Retinal pigment epithelial cell (primary cell): ENCODE data around the genes CLK3 and ULK3.

DNA sequence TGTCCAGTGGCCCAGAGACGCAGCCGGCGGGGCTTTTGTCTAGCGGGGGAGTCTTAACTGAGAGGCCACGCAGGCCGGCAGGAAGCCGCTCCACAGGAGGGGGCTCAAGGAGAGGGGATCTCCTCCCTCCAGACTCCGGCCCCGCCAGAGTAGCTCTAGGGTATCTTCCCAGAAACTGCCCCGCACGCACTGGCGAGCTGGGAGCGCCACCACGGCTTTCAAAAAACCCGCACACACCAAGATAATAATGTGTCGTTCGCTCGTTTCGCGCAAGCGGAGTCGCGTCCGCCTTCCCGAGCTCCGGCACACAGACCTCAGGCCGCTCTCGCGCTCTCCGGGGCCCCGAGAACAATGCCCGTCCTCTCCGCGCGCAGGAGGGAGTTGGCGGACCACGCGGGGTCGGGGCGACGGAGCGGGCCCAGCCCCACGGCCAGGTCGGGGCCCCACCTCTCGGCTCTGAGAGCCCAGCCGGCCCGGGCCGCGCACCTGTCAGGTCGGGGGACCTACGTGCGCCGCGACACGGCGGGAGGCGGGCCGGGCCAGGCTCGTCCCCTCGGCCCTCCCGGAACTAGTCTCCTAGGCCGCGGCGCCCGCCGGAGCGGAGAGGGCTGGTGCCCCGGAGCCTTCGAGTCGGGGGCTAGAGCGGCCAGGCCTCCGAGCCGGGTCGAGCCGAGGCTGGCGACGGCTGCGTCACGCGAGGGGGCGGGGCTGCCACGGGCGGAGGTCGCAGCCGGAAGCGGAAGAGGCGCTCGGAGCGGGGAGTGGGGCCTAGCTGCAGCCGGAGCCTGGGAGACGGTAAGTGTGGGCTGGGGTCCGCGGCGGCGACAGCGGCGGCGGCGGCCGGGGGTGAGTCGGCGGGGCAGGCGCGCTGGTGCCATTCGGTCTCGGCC, at the start of gene CLK3:
TSS of gene CLK3 (plus strand) at position 733 of the 890 bp plus-strand sequence.
- RRBS: under 1% methylated on average over 52 of the region's 106 CpGs

GRCh38 chr15:74842265-74843436, at the start of gene ULK3:
Gene ULK3, minus strand, starts transcription at chr15:74843156.
- RRBS: 1% methylated on average over 49 of the region's 90 CpGs

DNA sequence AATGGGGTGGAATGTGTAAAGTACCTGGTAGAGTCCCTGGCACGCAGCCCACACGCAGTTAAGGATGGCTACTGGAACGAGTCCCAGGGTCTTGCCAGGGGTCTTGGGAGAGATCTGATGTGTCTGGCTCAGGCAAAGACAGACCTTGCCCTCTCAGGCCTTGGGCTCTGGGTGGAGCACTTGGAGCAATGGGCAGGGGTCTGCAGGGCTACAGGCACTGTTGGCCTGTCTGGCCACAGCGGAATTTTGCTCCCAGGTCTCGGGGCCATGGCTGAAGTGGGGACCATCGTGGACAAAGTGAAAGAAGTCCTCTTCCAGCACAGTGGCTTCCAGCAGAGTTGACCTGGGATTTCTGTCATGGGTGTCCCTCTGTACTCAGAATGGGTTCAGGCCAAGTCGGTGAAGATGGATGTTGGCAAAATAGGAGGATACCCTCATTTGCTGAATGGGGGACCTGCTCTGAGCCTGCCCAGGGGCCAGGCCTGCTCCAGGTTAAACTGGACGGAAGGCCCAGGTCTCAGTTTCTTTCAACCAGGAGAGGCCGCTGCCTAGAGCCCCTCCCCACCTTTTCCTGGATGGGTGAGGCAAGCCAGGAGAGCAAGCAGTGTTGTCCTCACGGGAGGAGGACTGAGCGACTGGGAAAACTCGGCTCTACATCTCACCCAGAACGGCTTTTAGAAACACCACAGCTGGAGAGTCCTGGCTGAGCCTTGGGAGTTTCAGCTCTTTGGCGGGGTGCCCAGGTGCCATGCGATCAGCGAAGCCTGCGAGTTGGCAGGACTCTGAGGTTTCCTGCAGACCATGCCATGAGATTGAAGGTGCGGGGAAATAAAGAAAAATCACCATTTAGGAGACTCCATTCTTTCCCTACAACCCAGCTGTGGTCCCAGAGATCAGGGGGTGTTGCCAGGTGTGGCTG, 25.8 kb downstream of the PPCDC start:
- RRBS: no CpG with 5 or more reads among the region's 18 CpGs

DNA sequence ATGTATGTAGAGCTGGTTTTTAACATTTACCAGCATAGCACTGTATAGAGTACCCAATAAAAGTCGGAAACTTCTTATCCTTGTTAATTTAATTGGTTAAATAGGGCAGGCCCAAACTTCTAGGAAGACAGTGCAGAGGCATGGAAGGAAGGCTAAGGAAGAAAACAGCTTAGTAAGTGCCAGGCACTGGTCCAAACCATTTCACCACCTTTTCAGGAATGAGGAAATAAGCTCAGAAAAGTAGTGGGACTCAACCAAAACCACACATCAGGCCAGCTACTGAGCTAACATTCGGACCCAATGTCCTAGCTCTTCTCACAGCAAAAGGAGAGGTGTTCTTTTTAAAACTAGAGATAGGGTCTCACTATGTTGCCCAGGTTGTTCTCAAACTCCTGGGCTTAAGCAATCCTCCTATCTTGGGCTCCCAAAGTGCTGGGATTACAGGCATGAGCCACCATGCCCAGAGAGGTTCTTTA, 26.1 kb upstream of the C15orf39 start:
- RRBS: no CpG with 5 or more reads among the region's 2 CpGs

DNA sequence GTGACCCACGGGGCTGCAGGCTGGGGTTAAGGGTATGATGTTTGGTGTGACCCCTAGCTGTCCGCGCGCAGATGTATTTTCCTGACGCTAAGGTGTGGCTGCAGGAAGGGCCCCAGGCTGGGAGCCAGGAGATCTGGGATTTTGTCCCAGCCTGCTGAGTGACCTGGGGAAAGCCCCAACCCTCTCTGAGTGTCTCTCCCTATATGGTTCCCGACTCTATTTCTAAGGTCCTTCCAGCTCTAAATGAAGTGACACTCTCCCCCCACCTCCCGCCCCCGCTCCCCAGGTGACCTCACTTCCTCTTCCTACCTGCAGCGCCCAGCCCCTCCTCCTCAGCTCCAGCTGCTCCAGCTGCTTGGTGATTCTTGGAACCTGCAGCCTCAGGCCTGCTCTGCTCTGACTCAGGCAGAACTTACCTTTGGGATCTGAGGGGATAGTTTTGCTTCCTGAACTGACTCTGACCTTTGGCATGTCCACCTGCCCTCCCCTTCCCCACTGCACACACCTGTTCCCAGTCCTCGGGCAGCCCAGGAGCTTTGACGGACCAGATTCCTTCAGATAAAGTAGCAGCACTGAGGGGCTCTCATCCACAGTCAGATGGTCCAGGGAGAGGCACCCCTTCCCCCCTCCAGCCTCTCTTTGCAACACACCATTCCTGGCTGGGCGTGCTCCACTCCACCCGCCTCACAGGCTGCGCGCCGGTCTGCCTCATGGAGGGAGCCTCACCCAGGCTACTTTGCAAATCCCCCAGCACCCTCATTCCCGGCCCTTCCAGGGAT, 937 bp upstream of the C15orf39 start:
- RRBS: 7% methylated on average over 2 of the region's 17 CpGs

- RRBS: no CpG with 5 or more reads among the region's 4 CpGs
Measured at GRCh38 chr15:75369100-75369317, 602 bp upstream of the MAN2C1 start.

- RRBS: 68% methylated on average over 5 of the region's 12 CpGs
Measured at GRCh38 chr15:75696783-75697424, 15.7 kb downstream of the CSPG4 start.

DNA sequence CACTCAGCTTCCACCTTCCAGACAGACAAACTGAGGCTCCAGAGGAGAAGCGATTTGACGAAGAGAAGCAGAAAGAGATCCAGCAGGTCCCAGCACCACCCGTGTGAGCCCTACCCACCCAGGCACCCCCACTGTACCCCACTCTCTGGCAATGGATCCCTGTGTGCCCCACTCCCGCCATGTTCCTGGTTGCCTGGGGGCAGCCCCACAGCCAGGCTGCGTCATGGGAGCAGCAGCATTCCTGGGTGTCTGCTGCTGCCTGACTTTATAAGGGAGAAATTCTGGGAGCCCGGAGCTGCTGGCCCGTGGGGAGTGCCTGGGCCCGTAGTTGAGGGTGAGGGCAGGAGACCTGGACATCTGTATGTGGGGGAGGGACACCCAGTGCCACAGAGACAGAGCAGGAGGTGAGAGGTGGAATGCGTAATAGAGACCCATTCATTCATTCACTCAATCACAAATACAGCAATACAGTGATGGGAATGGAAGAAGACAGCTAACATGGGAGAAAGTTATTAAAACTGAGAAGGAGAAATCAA, 15.2 kb downstream of the CSPG4 start:
- RRBS: no CpG with 5 or more reads among the region's 9 CpGs

DNA sequence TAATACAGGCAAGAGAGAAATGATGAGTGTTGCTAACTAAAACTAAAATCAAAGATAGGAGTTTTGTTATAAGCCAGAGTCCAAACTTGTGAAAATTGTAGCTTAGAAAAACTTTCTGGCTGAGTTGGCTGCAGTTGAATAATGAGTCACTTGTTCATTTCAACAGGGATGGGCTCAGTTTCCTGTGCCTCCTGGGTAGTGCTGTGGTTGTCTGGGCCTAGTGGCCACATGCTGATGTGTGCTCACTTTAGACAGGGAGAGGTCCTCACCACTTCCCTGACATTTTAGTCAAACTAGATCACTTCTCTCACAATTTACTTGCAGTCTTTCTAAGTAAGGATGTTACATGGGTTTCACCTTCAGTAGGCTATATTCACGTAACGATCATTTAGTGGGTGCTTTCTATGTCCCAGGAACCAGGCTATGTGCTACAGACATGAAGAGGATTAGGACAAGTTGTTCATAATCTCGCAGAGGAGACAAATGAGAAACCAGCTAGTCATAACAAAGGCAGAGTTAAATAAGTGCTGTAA, 6.2 kb upstream of the UBE2Q2 start:
- RRBS: no CpG with 5 or more reads among the region's 3 CpGs

- RRBS: no CpG with 5 or more reads among the region's 23 CpGs
Measured at GRCh38 chr15:75844356-75844984, 1.2 kb downstream of the UBE2Q2 start.

GRCh38 chr15:75887096-75888012, 16.3 kb upstream of the FBXO22 start:
- RRBS: no CpG with 5 or more reads among the region's 2 CpGs

DNA sequence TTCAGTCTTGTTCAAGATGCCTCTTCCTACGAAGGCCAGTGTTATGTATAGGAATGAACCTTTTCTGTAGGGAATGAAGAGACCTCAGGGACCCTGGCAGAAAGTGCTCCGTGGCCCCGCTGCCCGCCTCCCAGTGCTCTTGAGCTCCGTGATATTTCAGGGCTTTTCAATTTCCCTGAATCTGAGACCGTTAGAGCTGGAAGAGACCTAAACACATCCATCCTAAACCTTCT, 80.6 kb downstream of the TMEM266 start:
- RRBS: no CpG with 5 or more reads among the region's 6 CpGs

GRCh38 chr15:76161177-76161619, 101.4 kb downstream of the TMEM266 start:
- RRBS: no CpG with 5 or more reads among the region's 11 CpGs

DNA sequence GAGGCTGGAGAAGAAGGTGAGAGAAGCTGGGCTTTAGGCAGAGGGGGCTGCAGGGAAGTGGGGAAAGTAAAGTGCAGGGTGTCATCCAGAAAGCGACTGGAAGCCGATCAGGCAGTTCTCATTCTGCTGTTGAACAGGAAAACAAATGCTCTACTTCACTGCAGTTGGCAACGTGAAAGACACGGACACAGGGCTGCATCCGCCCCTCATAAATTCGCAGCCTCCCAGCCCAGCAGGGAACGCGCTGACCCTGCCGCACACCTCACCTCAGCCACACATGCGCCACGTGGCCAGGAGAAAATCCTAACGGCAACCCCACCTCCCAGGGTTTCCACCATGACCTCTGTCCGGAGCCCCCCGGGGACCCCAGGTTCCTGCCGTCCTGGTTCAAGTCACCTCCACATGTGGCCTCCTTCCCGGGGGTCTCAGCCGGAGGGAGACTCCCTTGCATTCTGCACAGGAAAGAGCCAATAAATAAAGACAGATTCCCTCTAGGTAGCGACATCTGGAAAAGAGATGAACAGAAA, 118.6 kb downstream of the TMEM266 start:
- RRBS: 51% methylated on average over 3 of the region's 18 CpGs

DNA sequence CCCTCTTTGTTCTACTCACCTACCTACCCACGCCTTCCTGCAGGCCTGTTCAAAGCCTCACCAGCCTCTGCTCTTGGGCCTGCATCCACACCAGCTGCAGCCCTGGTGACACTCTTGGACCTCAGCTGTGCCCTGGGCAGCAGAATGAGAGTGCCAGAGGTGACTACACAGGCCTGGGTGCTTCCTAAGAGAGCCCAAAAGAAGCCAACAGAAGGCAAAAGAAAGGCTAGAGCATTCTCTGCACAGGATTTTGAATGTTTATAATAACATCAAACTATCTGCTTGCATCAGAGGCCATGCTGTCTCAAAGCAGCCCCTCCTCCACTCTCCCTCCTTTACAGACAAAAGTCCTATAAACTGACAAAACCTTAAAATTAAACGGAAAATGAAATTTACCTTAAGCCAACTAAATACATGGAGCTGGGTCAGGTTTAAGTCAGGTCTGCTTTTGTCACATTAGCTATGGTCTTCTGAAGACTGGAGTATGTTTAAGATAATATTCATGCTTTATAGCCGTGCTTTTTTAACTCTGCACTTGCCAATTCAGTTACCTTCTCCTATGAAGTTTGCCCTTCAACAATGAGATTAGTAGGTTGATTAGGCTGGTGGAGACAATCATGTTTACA, 95.6 kb downstream of the ETFA start:
- RRBS: no CpG with 5 or more reads among the region's 3 CpGs

DNA sequence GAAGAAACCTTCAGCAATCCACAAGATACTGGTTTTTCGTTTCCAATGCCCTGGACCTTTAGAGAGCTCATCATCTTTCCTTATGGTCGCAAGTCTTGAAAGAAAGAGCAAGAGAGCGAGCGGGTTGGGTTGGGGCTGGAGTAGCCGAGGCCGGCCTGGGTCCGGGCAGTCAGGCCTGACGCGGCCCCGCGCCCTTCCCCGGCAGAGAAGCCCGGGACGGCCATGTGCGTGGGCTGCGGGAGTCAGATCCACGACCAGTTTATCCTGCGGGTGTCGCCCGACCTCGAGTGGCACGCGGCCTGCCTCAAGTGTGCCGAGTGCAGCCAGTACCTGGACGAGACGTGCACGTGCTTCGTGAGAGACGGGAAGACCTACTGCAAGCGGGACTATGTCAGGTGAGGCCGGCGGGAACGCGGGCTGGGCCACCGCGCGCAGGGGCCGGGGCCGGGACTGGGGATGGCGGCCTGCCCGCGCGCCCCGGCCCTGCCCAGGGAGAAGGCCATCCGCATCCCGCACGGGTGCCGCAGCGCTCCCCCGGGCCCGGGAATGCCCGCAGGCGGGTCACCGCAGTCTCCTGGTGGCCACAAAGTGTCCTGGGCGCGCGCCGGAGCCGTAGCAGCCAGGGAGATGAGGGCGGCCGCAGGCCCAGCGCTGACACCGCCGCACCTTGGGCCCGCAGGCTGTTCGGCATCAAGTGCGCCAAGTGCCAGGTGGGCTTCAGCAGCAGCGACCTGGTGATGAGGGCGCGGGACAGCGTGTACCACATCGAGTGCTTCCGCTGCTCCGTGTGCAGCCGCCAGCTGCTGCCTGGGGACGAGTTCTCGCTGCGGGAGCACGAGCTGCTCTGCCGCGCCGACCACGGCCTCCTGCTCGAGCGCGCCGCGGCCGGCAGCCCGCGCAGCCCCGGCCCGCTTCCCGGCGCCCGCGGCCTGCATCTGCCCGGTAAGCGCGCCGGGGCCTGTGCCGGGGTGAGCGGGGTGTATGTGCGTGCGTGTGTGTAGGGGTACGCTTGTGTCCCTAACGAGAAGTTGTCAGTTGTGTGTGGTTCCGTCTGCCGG, 1.3 kb downstream of the ISL2 start:
- RRBS: 4% methylated on average over 36 of the region's 109 CpGs

DNA sequence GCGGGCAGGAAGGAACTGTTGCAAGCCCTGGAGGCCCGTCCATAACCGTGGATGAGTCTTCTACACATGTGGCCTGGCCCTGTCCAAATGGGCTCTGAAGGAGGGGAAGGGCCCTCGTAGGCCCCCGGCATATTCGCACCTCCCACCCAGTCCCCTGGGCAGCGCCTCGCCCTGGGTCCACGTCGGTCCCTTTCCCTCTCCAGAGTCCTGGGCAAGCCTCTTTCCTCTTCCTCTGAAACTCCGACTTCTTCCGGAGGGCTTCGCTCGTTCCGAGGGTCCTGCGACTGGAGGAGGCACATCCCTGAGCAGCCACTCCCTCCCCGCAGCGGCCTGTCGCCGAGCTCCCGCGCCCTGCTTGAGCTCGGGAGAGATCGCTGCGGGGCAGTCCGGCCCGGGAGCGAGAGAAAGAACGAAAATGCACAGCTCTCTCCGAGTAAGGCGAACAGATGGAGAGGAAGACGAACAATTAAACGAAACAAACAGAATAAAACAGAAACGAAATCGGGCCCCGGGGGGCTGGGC, 3.2 kb downstream of the ISL2 start:
- RRBS: 3% methylated on average over 6 of the region's 36 CpGs

DNA sequence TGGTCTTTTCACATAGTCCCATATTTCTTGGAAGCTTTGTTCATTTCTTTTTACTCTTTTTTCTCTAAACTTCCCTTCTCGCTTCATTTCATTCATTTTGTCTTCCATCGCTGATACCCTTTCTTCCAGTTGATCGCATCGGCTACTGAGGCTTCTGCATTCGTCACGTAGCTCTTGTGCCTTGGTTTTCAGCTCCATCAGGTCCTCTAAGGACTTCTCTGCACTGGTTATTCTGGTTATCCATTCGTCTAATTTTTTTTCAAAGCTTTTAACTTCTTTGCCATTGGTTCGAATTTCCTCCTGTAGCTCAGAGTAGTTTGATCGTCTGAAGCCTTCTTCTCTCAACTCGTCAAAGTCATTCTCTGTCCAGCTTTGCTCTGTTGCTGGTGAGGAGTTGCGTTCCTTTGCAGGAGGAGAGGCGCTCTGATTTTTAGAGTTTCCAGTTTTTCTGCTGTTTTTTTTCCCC, 271.1 kb downstream of the ISL2 start:
- RRBS: no CpG with 5 or more reads among the region's 12 CpGs

DNA sequence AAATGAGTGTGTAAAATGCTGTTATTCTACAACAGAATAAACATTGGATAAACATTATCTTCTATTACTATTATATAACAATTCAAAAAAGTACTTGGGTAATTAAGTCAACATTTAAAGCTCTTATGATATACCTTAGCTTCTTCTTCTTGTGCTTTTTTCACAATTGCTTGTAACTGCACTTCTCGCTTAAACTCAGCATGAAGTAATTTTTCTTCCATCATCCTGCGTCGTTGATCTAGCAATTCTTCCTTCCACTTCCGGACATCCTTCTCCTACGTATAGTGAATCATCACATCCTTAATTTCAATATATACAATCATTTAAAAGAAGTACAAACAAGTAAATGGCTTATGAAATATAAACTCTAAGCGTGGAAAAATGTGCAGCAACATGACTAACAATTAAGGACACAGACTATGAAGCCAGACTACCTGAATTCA, 151.4 kb downstream of the SCAPER start:
- RRBS: no CpG with 5 or more reads among the region's 6 CpGs

DNA sequence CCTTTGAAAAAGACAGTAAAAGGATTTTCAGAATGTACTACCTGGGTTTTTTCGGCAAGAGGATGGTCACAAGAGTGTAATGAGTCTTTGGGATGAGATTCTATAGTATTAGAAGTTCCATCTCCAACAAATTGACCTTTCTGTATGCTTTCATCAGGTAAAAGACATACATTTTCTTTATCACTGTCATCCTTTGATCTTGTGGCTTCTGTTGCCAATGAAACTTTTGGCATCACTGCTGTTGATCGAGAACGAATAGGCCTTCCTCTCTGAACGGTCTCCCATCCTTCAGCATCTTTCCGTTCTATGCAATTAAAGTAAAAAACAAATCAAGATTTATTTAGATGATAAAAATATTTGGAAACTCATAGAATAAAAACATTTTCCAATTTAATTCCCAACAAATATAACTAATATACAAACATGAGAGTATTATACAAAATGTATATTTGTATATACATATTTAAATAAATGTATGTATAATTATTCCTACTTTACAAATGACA, 130.3 kb downstream of the SCAPER start:
- RRBS: no CpG with 5 or more reads among the region's 5 CpGs